ENCODE measurements around the genes RPS6KL1, PGF, EIF2B2 and TGFB3.

DNA sequence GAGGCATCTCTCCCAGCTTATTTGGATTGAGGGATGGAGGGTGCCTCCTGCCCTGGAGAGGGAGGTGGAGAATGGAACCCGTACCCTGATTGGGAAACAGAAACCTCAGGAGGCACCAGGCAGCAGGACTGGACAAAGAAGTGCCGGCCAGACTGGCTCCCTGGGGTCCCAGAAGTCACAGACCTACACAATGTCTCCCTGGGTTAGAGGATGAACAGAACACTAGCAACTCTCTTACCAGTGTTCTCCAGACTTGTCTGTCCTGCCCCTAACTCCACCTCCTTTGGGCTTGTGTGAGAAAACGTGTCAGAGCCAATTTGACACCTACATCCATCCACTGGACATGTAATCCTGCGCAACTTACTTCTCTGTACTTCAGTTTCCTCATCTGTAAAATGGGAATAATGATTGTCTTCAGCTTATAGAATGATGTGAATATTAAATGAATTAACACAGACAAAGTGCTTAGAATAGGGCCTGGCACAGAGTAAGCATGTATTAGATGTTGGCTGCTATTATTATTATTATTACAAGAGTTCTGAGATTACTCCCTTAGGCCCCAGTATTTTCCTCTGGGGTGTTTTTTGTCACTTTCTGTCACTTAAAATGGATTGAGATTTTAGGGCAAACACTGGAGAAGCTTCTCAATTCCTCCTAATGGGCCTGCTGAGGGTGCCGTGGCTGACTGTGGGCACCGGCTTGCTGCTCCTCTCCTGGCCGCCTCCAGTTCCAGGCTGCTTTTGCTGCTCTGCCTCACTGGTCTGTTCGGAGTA lies 40.9 kb upstream of the LTBP2 start:
- PRO-cap: no peak

DNA sequence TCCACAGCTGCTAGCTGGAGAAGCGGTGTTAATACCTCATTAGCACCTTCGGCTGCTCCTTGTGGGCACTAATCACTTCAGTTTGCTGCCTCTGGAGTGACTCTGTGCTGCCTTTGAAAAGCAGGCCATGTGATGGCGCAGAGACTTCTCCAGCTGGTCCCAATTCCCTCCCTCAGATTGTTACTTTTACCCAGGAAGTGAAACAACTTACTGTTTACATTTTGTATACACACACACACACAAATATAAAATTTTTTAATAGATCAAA lies 41.4 kb upstream of the LTBP2 start:
- PRO-cap: no peak

- PRO-cap: no peak
Measured at GRCh38 chr14:74784635-74785126, 21.6 kb downstream of the YLPM1 start.

DNA sequence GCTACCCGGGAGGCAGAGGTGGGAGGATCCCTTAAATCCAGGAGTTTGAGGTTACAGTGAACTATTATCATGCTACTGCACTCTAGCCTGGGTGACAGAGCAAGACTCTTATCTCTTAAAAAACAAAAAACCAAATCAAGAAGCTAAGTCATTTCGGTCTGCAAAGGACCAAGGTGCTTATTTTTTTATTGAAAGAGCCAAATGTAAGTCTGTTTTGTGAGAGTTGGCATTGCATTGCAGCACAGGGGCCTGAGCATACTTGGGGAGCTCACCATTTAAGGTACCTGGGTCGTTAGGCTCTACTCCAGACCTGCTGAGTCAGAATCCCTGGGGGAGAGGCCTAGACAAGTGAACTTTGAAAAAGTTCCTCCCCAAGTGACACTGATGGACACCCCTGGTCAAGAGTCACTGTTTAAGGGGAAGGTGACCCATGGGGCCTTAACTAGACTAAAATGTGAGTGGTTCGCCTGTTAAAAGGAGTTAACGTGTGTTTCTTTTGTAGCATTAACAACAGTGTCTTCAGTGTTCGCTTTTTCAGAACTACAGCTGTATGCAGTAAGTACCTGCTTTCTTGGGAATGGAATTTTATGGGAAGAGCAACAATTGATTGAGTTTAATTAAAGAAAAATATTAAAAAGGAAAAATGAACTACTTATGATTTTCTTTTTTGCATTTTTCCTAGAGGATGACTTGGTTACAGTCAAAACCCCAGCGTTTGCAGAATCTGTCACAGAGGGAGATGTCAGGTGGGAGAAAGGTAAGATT lies 7.1 kb downstream of the DLST start:
- PRO-cap: no peak

DNA sequence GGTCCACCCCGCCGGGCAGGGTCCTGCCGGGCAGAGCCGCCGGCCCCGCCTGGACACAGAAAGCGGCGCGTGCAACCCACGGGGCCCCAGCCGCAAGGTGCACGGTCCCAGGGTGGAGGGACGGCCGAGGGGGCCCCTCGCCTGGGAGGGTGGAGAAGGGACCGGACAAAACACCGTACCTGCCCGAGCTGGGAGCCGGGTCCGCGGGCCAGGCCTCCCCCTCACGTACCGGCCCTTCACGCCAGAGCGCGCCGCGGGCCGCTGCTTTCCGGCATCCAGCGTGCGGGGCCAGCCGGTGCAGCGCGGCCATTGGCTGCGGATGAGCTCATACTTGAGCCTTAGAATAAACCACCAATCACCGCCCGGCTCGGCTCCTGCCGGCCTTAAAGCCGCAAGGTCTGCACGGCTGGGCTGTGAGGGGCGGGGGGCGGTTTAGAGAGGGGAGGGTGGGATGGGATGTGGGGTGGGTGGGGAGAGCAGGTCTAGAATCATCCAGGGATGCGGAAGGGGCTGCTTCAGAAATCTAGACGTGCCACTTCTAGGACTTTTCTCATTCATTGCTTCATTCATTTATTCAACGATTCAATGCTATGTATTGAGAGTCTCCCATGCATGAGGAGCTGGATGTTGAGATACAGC lies at the start of gene RPS6KL1:
RPS6KL1 (minus strand) TSS at position 260 of the 639 bp plus-strand sequence.
- PRO-cap: unidirectional peak, minus-strand start at position 240 of the sequence

- PRO-cap: bidirectional peak, plus-strand start at chr14:74955677, minus-strand start at chr14:74955597
Measured at GRCh38 chr14:74955077-74956164, at the start of gene PGF. PGF (minus strand) TSS chr14:74955597.

GRCh38 chr14:74984575-74985021 lies 18.1 kb upstream of the EIF2B2 start:
- PRO-cap: no peak

GRCh38 chr14:75002253-75003207 lies at the start of gene EIF2B2:
EIF2B2 (plus strand) TSS chr14:75002921.
- PRO-cap: bidirectional peak, plus-strand start at chr14:75002936, minus-strand start at chr14:75002743

GRCh38 chr14:75133960-75134847 lies 7.4 kb upstream of the NEK9 start:
- PRO-cap: no peak

GRCh38 chr14:75184015-75184404 lies 7.6 kb upstream of the TMED10 start:
- PRO-cap: no peak

DNA sequence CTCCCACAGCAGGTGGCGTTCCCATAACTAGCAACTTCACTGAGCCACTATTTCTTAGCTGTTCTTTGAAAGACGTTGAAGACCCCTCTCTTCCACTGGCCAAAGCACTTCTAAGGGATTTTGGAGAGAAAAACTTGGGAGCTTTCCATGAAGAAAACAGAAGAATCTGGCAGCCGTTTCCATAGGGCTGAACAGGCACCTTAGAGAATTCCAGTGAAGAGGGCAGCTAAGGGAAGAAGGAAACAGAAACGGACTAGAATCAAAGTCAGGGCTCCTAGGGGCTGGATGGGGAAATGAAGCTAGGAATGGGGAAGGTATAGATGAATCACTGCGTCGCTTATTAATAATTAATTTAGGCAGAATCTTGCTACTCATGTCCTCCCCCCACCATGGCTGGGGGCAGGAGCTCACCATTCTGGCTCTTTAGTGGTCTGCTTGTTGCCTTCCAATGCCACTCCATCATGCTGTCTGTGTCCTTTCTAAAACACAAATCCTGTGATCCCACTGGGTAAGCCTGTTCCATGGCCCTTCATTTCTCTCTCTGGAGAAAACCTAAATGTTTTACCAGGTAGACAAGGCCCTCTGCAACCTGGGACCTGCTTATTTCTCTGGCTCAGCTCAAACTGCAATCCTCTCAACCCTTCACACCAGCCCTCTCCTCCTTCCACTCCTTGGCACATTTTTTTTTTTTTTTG lies 39.5 kb upstream of the FOS start:
- PRO-cap: no peak

GRCh38 chr14:75280760-75281736 lies 2.4 kb downstream of the FOS start:
- PRO-cap: bidirectional peak, plus-strand start at chr14:75281257, minus-strand start at chr14:75281022

DNA sequence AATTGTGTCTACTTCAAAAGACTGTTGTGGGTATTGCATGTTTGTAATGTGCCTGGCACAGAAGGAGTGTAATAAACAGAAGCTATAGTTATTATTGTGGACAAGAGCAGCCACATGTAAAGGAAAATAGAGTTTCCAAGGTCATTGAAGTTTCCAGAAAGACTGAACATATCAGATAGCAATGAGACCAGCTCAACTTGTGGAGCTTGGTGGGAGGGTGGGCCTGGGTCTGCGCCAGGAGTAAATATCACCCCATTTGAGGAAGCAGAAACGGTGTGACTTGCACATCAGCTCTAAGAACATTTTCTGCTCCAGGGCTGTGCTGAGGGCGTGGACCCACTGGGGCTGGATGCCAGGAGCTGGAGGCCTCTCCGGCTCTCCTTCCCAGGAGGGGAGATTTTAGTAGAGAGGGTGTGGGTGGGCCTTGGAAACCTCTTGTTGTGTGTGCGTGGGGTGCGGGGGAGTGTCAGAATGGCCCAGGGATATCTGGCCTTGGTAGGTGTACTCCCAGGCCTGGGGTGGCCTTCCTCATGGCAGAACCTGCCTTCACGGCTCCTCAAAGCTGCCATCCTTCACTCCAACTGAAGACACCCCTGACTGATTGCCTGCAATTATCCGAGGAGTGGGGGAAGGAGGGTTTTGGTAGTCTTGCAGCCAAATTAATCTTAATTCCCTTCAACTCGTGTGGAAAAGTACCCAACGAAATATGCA lies 19.9 kb downstream of the FOS start:
- PRO-cap: no peak

DNA sequence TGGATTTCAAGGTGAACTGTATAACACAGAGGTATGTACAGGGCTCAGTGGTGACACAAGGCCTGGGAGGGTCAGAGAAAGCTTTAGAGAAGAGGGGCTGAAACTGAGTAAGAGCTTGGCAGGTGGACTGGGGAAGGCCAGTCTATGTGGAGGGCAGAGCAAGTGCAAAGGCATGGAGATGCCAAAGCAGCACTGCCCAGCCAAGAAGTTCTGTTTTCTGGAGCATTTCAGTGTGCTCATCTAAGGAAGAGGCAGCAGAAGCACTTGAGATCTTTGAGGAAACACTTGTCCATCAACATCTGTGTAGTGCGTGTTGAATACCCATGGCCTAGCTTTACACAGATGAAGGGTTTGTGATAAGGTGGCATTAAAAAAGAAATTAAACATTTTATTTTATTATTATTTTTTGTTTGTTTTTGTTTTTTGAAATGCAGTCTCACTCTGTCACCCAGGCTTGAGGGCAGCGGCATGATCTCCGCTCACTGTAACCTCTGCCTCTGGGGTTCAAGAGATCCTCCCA lies 52.9 kb downstream of the FOS start:
- PRO-cap: no peak

DNA sequence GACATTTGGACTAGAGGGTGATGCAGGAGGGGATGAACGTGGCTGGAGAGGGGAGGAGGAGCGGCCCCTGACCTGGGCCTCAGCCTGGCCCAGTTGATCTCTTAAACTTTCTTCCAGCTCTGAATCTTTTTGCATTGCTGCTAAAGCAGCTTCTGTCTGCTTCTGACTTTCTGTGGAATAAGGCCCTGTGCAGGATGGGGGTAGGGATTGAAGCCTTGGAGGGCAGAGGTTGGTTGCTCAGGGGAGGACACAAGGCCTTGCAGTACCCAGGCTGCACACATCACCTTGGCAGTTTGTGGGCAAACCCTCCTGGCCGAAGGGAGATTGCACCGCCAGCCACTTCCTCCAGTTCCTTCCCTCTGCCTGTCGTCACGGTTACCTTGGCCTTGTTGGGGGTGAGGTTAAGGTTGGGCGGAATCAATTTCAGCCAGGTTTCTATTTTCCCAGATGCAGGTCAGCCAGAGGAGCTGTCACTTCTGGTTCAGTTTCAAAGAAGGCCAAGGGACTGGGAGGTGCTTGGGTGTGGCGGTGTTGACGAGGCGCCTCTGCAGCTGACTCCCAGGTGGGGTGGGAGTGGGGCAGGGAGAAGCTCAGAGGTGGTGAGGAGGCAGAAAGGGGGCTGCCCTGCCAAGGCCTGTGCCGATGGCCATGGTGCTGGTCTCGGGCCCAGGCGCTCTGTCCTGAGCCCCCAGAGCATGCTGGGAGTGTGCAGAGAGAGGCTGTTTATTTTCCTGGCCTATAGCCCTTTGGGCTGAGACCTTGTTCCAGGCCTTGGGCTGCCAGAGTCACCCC lies 31.3 kb downstream of the JDP2 start:
- PRO-cap: no peak

DNA sequence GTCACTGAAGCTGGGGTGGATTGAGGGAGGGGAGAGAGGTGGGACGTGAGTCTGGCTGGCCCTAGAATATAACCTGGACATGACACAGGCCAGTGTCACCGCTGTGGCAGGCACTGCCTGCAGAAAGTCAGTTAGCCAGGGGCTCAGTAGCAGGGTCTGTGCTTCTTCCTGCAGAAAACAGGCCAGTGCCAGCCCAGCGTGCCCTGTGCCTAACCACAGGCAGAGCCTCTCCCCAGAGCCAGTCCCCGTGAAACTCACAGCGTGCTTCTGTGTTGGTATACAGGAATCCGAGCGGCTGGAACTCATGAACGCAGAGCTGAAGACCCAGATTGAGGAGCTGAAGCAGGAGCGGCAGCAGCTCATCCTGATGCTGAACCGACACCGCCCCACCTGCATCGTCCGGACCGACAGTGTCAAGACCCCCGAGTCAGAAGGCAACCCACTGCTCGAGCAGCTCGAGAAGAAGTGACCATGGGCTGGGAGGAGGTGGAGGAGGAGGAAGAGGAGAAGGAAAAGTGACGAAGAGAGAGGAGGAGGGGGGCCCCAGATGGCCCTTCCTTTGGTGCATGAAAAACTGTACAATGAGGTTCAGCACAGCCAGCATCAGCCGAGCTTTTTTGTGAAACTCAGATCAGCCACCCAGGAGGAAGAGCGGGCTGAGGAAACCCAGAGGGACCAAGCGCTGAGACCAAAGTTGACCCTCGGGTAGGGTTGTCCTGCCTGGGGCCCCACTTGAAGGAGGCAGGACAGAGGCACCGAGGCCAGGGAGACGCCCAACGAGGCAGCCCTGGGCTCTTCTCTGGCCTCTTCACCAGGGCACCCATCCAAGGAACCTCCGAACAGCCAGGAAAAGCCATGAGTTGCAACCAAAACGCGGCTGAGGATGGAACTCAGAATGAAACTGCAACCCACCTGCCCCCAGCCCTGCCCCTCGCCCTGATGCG lies 41.5 kb downstream of the JDP2 start:
- PRO-cap: no peak

- PRO-cap: no peak
Measured at GRCh38 chr14:75515005-75515625, 7.2 kb upstream of the BATF start.

DNA sequence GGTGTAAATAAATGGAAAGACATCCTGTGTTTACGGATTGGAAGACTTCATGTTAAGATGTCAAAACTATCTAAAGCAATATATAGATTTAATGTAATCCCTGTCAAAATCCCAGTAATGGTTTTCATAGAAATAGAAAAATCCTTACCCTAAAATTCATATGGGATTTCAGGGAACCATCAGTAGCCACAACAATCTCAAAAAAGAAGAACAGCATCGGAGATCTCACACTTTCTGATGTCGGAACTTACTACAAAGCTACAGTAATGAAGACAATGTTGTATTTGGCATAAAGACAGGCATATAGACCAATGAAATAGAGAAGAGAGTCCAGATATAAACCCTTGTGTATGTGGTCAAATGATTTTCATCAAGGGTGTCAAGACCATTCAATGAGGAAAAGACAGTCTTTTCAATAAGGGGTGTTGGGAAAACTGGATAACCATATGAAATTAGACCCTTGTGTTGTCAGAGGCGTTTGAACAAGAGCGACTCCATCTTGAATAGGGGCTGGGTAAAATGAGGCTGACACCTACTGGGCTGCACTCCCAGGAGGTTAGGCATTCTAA lies 21.1 kb downstream of the FLVCR2 start:
- PRO-cap: no peak

GRCh38 chr14:75899751-75900035 lies 82.1 kb downstream of the TGFB3 start:
- PRO-cap: no peak

GRCh38 chr14:75981803-75982223 lies at the start of gene TGFB3:
TGFB3 (minus strand) TSS chr14:75981995.
- PRO-cap: bidirectional peak, plus-strand start at chr14:75982113, minus-strand start at chr14:75981870

All from ileum (tissue), 1 donor.